Body of pancreas (tissue), 2 donors: ENCODE measurements around a stretch of chr10.

DNA sequence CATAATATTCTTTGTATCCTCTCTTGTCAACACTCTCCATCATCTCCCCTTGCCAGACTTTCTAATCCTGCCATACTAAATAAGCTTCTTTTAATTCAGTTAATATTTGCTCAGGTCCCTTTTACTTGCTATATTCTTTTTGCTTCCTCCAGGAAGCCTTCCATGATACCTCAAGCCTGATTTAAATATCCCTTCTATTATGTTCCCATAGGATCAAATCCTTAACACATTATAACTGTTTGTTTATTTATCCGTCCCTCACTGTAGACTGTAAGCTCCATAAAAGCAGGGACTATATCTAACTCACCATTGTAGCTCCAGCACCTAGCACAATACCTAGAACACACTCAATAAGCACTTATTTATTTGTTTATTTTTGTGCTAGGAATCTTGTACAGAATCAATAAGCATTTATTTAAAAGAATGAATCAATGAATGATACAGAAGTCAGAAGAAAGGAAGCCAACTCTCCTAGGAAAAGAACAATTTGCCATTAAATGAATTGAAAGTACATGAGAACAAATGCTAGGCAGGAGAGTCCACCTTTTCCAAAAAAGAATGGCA lies 7.3 kb upstream of the PPP3CB start:
- PRO-cap, result no peak
- RAMPAGE, long total RNA, 2 experiments, result start-site peak on the minus strand in 1 of 2 experiments, centred at position 225 of the sequence, 5 reads per replicate

DNA sequence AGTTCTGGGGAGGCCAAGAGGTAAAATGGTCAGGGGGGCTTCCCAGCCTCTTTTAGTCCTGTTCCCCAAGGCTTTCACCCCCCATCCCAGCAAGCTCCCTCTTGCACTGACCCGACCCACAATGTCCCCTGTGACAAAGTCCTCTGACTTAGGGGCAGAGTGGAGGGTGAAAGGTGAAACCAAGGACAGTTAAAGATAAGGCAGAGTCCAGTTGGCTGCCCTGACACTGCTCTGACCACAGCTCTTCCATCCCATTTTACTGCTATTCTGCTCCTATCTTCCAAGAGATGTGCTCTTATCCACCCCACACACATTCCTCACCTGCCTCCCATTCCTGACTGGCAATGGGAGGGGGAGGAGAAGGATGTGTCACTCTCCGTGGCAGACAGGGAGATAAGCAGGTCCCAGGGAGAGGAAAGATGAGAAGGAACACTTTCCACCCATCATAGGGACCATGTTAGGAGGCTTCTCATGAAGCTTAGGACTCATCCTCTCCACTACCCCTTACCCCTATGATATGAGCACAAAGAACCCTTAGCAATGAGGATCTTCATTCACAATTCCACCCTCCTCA lies 6.9 kb downstream of the SYNPO2L start:
- PRO-cap, result no peak
- RAMPAGE, long total RNA, 2 experiments, result no peak in any of the 2 experiments

- PRO-cap, result no peak
- RAMPAGE, long total RNA, 2 experiments, result no peak in any of the 2 experiments
Observed at GRCh38 chr10:73758645-73759388, 13.3 kb upstream of the FUT11 start.

GRCh38 chr10:73763202-73764192 lies 8.6 kb upstream of the FUT11 start:
- PRO-cap, result no peak
- RAMPAGE, long total RNA, 2 experiments, result no peak in any of the 2 experiments

GRCh38 chr10:73848771-73849001 lies 25.7 kb downstream of the CAMK2G start:
- PRO-cap, result no peak
- RAMPAGE, long total RNA, 2 experiments, result no peak in any of the 2 experiments

GRCh38 chr10:73916276-73917099 lies 5.6 kb downstream of the PLAU start:
- PRO-cap, result no peak
- RAMPAGE, long total RNA, 2 experiments, result no peak in any of the 2 experiments

DNA sequence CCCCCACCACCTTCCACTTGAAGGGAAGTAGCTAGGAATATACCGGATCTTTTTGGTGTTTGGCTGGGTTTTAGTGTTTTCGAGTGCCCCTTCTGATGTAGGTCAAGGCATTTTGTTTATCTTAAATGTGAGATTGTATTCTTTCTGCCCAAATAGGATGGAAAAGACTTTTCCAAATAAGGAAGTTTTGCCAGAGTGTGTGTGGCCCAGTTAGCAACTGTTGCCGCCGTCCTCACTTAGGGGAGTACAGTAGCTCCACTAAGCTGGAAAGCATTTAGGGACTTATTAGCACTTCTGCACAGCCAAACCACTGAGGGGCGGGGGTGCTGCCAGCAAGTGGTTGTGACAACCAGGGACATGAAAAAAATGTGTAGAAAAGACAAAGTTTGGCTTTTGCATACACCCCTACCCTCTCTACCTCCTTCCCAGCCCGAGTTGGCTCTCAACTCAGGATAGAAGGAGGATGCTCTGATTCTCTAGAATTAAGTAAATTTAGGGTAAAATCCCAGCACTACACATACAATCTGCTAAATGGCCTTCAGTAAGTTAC lies 29.7 kb upstream of the VCL start:
- PRO-cap, result no peak
- RAMPAGE, long total RNA, 2 experiments, result no peak in any of the 2 experiments

DNA sequence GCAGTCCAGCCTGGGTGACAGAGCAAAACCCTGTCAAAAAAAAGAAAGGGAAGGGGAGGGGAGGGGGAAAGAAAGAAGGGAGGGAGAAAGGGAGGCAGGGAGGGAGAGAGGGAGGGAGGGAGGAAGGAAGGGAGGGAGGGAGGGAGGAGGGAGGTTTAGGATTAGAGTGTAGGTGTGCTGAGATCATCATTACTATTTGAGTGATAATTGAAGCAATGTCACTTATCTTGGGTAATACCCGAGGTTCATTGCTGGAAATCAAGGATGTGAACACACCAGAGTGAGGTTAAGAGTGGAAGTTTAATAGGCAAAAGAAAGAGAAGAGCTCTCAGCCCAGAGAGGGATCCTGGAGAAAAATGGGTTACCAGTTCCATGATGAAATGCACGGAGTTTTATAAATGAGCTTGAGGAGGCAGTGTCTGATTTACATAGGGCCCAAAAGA lies 27.7 kb downstream of the VCL start:
- PRO-cap, result no peak
- RAMPAGE, long total RNA, 2 experiments, result start-site peak on the plus strand in 1 of 2 experiments, centred at position 232 of the sequence, 7 reads per replicate

GRCh38 chr10:74175558-74176095 lies 24.6 kb downstream of the ADK start:
- PRO-cap, result no peak
- RAMPAGE, long total RNA, 2 experiments, result no peak in any of the 2 experiments

- PRO-cap, result no peak
- RAMPAGE, long total RNA, 2 experiments, result no peak in any of the 2 experiments
Observed at GRCh38 chr10:74224044-74225043, 73.3 kb downstream of the ADK start.

DNA sequence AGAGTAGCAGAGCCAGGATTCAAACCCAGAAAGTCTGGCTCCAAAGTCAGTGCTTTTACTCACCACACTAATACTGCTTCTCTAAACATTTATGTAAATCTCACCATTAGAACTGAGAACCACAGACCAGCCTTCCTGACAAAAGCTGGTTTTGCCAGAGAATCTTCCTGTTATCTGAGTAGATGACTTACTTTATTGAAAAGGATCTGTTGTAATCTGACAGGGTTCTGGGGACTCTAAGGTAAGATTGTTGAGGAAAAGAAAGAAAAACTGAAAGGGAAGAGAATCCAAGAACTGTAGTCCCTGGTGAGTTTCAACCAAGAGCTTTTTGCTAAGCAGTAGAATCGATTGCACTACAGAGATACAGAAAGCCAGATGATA lies 153.5 kb upstream of the KAT6B start:
- PRO-cap, result no peak
- RAMPAGE, long total RNA, 2 experiments, result no peak in any of the 2 experiments

- PRO-cap, result bidirectional peak, plus-strand start at chr10:74825503, minus-strand start at chr10:74825427
- RAMPAGE, long total RNA, 2 experiments, result start-site peak on the plus strand in 1 of 2 experiments, at chr10:74825449-74825582 at its widest, 87 reads per replicate
Observed at GRCh38 chr10:74825130-74825771, 1.1 kb upstream of the KAT6B start.

DNA sequence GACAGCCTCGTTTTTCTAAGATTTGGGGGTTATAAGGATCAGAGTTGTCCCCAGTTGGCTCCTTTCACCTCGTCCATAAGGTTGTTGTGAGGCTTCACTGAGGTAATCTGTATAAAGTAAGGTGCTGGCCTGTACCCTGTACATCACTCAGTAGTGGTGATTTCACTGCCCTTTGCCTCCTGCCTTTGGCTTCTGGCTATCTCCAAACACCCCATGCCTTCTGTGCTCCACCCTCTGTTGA lies 54.8 kb downstream of the KAT6B start:
- PRO-cap, result no peak
- RAMPAGE, long total RNA, 2 experiments, result no peak in any of the 2 experiments

- PRO-cap, result no peak
- RAMPAGE, long total RNA, 2 experiments, result no peak in any of the 2 experiments
Observed at GRCh38 chr10:75062362-75062836, 11.0 kb downstream of the DUSP29 start.

- PRO-cap, result no peak
- RAMPAGE, long total RNA, 2 experiments, result no peak in any of the 2 experiments
Observed at GRCh38 chr10:75108956-75109430, 2.5 kb upstream of the SAMD8 start.

DNA sequence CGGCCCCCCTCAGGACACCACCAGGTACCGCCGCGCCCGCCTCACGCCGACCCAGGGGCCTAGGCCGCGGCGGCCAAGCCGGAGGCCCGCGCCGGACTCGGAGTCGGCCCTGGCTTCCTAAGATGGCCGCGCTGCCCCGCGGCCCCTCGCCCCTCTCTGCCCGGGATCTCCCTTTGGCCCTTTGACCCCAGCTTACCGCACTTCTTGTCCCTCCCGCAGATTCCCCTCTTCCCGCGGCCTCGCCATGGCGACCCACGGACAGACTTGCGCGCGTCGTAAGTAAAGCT lies 262 bp downstream of the VDAC2 start:
- PRO-cap, result no peak
- RAMPAGE, long total RNA, 2 experiments, result no peak in any of the 2 experiments

DNA sequence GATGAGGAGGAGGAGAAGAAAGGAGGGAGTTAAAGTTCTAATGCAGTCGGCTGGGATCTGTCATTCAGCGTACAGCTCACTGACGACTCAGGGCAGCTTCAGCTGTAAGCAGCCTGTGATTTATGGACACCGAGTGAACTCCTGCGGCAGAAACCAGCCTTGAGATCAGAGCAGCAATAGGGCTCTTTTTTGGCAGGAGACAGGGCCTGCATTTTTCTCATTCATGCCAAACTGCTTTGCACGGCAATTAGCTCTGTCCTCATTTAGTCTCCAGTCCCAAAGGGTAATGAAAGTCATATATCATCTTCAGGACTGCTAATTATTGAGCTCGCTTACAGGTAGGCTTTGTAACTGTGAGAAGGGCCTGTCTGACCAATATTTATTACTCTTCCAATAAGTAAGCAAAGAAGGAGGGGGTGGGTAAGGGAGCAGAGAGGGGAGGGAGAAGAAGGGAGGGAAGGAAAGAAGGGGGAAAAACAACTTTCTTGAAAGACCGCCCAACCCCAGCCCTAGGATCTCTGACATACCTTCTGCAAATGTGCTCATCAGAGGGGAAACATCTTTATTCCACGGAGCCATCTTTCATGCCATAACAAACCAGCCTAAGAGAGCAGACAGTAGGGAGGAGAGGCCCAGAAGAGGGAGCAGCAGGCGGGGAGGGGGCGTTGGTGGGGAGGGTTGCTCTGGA lies 48.1 kb upstream of the COMTD1 start:
- PRO-cap, result no peak
- RAMPAGE, long total RNA, 2 experiments, result no peak in any of the 2 experiments

DNA sequence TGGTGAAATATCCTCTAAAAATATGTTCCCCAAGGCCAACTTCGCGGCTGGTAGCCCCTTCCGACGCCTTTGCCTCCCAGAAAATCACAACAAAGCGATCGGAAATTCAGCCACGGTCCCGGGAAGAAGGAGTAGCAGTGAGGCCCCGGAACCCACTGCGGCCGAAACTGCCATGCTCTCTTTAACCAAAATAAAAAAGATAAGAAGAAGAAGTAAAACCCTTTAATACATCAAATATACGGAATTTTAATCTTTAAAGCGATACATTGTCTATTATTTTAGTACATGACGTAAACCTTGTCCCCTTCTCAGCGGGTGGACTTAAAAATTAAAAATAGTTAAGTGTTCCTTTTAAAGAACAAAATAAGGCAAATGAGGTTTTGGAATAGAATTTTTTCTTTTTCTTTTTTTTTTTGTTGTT lies 3.9 kb downstream of the ZNF503 start:
- PRO-cap, result unidirectional peak, minus-strand start at position 157 of the sequence
- RAMPAGE, long total RNA, 2 experiments, result no peak in any of the 2 experiments

GRCh38 chr10:75399716-75400283 lies 1.8 kb downstream of the ZNF503 start:
- PRO-cap, result bidirectional peak, plus-strand start at chr10:75400165, minus-strand start at chr10:75400017
- RAMPAGE, long total RNA, 2 experiments, result no peak in any of the 2 experiments

- PRO-cap, result unidirectional peak, plus-strand start at chr10:75408696
- RAMPAGE, long total RNA, 2 experiments, result no peak in any of the 2 experiments
Observed at GRCh38 chr10:75408498-75408943, 7.0 kb upstream of the ZNF503 start.